Anterior vena cava (tissue), 1 donor: ENCODE data around the genes C17orf75, ZNF207, CCL7 and CCL13.

- PRO-cap: no peak
Measured at GRCh38 chr17:32021345-32022054, 14.3 kb downstream of the LRRC37B start.

DNA sequence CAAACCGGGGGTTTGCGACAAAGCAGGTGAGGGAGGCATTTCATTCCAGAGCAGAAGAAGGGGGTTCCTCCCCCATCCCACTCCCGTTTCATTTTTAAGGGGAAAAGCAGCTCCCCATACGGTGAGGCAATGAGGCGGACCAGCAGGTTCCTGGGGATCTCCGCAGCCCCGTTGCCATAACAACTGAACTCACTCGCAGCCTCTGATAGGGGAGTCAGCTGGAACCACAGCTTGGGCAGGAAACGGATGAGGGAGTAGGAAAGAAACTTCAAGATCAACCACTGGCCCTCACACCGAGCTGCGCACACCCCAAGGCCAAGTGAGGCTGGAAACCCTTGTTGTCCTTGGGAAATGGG, 62.6 kb upstream of the RHOT1 start:
- PRO-cap: no peak

DNA sequence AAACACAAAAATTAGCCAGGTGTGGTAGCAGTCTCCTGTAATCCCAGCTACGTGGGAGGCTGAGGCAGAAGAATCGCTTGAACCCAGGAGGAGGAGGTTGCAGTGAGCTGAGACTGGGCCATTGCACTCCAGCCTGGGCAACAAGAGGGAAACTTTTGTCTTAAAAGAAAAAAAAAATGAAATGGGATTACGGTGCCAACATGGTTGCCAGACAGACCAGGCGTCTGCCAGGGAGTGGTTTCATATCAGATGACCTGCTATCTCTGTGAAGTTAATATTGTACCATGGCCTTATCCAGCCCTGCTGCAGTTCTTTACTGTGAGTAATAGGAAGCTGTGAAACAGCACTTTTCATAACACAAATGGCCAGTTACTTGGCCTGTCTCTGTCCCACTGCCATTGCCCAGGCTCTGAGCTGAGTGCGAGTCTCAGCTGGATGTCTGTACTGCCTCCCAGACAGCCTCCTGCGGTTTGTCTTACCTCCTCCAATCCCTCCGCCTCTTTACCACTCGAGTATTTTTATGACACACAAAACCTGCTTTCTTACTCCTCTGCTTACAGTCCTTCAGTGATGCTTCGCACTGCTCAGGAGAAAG, 17.4 kb upstream of the RHOT1 start:
- PRO-cap: no peak

DNA sequence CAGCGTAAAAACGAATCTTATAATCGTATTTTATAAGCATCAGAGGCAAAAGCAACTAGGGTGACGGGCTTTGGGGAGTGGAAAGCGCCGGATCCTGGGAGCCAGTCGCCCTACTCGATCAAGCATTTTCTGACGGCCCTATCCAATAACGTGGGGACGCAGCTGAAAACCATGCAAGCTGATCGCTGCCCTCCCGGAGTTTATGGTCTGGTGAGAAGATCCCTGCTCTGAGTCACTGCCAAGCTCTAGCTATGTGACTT, 404 bp upstream of the RHOT1 start:
- PRO-cap: bidirectional peak, plus-strand start outside the sequence, minus-strand start at position 202 of the sequence

DNA sequence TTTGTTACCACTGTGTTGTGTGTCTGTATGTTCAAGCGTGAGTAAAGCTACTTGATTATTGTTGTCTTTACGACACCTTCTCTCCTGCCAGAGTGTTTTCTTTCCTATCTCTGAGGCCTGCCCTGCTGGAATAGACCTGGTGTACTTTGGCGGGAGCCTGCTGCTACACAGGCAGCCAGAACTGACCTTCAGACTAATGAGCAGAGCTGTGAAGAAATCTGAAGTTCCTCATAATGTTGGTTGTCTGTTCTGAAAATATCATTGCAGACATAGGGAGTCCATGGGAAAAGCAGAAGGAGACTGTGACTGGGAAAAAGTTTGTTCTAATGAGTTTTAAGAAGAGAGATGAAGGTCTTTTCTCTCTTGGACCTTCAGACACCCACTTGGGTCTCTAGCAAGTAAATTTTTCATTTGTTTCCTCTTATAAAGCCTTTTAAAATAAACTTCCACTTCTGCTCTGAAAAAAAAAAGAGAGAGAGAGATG, 9.9 kb downstream of the RHOT1 start:
- PRO-cap: no peak

DNA sequence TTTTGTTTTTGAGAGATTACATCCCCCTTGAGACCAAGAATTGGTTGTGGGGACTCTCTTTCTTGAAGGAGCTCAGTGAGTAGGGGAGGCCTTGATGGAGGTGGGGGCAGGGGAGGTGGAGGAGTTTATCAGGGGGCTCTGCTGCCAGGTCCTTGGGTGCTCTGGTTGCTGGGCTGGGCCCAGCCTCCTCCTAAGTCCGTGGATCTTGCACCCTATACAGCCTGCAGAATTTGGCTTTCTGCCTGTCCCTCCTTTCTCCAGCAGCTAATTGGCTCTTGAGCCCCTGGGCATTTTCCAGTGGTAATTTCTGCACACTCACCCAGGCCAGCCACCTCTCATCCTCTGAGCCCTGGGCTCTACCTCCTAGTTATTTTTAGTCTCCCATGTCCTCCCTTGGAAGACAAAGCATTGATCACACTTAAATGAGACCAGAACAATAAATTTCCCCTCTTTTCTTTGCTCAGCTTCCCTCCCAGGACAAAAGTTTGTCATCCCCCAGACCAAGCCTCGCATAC, 38.1 kb downstream of the RHBDL3 start:
- PRO-cap: no peak

DNA sequence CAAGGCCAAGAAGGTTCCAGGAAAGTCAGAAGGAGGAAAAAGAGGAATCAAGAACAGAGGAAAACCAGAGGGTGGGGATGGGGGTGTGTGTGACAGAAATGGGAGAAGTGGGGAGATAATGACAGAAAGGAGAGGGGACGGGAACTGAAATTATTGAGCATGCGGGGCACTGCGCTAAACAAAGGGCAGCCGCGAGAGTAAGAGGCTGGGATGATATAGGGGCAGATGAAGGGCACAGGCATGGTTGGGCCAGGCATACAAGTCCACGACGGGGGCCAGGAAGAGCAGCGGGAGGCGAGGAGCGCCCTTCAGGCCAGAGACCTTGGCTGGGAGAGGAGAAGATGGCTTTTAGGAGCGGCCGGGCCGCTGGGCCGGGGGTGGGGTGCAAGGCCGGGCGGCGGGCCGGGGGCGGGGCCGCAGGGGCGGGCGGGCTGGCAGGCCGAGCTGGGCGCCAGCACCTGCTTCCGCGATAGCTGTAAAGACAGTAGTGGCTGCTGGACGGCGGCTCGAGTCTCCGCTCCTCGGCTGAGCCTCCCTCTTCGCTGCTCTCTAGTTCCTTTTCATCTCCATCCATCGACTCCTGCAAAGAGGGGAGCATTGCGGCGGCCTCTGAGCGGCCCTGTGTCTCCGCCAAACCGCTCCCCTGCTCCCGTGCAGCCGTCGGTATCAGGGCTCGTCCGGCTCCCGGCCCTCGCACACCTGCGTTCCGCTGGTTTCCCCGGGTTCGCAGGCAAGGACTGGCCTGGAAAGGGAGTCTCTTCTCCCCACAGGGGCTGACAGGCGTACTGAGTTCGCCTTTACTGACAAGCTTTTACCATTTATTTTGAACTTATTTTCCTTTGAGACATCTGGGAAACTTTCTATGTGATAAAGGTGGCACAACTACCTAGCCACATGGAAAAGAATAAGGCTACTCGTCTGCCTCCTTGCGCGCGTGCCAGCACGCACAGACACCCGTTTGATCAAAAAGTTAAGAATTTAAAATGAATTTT, at the start of gene C17orf75:
Gene C17orf75 (minus strand): TSS at position 632 of the 992 bp plus-strand sequence.
- PRO-cap: bidirectional peak, plus-strand start at position 487 of the sequence, minus-strand start at position 324 of the sequence; unidirectional peak, minus-strand start at position 527 of the sequence

- PRO-cap: bidirectional peak, plus-strand start at chr17:32350129, minus-strand start at chr17:32350052
Measured at GRCh38 chr17:32349908-32350286, at the start of gene ZNF207. Gene ZNF207 (plus strand): TSS chr17:32350157.

DNA sequence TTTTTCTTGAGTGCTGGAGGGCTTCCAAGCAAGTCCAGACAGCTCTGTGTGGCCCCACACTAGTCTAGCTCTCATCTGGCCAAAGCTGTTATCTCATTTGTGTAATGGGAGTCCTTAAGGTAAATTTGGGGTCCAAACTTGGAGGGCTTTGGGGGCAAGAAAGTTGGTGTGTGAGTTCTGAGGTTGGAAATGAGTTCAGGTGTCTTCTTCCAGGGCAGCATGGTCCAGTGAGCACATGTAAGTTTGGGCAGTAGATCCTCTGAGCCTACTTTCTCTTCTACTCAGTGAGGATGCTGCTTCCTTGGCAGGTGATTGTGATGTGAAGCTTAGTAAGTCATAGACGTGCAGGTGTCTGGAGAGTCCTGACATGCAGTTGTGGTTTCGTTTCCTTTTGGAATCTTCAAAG, 4.4 kb upstream of the CDK5R1 start:
- PRO-cap: no peak

- PRO-cap: no peak
Measured at GRCh38 chr17:32495219-32495961, 8.6 kb downstream of the CDK5R1 start.

GRCh38 chr17:32520856-32521733, 34.3 kb downstream of the CDK5R1 start:
- PRO-cap: no peak

DNA sequence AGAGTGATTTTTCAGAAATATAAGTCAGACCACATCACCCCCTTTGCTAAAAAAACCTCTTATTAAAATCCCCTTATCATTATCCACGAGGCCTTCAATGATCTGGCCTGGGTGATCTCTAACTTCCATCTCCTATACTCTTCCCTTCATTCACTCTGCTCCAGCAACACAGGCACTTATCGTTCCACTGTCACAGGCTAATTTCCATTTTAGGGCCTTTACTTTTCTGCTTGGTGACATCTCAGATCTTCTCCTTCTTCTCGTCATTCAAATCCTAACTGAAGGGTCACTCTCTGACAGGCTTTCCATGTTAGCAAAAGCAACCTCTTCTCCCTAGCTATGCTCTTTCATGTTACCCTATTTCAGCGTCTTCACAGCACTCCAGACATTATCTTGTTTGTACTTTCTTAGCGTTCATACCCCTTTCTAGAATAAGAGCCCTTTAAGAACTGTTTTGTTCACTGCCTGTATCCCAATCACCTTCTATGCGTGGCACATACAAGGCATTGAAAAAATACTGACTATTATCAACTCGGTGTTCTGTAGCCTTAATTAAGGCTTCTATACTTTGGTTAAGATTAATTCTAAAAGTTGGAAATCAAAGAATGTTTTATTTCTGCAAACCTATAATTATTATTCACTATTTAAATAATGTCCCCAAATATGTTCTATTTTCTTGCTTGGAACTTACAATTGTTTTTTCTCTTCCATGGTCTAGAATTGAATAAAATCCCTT, 85.9 kb downstream of the CDK5R1 start:
- PRO-cap: no peak

DNA sequence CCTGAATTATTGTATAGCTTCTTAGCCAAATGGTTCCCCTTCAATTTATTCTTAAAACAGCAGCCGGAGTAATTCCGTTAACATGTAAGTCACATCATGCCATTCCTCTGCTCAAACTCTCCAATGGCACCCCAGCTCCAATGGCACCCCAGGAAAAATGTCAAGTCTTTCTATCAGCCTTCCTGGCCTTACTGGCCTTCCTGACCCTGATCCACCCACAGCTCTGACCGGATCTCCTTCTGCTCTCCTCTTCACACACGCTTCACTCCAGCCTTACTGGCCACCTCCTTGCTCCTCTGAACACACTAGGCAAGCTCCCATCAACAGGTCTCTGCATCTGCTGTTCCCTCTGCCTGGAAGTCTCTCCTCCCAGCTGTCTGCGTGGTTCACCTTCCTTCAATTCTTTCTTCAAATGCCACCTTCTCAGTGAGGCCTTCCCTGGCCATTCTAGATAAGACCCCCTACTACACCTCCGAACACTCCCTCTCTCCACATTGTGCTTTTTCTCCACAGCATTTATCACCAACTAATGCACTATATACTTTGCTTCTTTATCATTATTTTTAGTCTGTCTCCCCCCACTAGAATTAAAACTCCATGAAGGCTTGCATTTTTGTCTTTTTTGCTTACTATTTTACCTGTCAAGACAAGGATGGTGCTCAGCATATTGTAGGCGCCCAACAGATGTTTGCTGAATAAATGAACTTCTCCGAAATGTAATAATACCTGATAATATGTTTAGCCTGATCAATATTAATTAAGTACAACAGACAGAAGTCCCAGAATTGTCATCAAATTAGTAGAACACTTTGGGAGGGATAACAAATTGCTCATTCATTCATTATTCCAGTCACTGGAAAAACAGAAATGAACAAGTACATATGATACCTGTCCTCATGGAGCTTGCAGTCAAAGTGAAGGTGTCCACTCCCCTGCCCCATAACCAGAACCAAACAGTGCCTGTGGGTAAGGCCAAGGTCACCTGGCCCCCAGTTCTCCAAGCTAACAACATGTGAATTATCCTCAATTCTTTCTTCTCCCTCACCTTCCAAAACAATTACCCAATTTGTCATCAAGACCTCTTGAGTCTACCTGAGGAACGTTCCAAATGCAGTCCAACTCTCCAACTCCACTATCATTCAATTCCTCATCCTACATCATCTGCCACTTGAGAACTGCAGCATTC, 43.1 kb downstream of the MYO1D start:
- PRO-cap: no peak

- PRO-cap: no peak
Measured at GRCh38 chr17:32856290-32857123, 20.4 kb downstream of the MYO1D start.

GRCh38 chr17:33290873-33292052, 1.8 kb downstream of the ASIC2 start:
- PRO-cap: no peak

GRCh38 chr17:34252032-34253393, 2.6 kb upstream of the CCL2 start:
- PRO-cap: no peak

GRCh38 chr17:34270041-34270398, at the start of gene CCL7:
Gene CCL7 (plus strand): TSS chr17:34270221.
- PRO-cap: no peak

DNA sequence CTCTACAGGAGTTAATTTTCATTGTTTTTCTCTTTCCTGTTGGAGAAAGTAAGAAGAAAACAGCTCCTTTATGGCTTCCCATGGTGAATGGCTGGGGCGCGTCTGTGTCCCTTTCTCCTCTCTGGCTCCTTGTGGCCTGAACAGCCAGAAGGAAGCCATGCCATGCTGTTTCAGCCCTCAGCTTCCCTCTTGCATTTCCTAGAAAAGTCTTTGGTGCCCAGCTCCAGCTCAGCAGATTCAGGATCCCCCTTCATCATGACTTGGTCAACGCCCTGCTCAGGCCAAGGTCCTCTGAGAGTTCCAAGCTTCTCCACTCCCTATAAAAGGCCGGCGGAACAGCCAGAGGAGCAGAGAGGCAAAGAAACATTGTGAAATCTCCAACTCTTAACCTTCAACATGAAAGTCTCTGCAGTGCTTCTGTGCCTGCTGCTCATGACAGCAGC, at the start of gene CCL13:
Gene CCL13 (plus strand): TSS at position 350 of the 443 bp plus-strand sequence.
- PRO-cap: no peak

- PRO-cap: no peak
Measured at GRCh38 chr17:34721954-34722389, 142.6 kb downstream of the TMEM132E start.

DNA sequence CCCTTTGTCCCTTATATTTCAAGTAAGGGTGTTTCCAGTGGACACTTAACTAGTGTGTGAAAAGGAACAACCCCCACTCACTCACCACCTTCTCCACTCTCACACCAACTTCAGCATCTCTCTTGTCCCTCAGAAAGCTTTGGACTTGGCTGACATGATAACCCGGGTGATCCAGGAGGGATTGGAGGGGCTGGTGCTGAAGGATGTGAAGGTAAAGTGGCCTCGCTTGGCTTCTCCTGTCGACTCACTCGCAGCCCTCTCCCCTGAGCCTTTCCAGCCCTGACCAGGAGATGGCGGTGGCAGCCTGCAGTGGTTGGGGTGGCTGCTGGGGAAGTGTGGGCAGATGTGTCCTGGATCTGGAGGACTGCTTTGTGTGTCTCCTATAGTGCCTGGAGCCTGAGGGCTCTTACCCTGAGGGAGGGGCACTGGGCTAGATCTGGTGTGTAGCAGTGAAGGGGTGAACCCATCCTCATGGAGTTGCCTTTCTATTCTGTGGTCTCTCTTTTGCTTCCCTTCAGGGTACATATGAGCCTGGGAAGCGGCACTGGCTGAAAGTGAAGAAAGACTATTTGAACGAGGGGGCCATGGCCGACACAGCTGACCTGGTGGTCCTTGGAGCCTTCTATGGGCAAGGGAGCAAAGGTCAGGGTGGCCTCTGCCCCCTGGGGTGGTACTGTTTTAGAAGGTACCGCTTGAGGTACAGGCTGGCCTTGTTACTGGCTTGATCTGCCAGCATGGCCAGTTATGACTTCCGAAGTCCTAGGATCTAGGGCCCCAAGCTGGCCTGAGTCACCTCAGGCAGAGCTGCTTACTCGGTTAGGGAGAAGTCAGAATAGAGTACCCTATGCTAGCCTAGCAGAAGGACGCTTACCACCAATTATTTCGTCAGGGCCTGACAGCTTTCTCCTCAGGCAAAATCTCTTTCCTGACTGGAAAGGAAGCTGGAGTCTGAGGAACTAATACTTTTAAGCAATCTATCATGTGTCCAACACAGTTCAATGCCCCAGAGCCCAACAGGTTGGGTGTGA, 18.1 kb downstream of the LIG3 start:
- PRO-cap: no peak